ENCODE data around the genes EFNA2 and PLK5.

DNA sequence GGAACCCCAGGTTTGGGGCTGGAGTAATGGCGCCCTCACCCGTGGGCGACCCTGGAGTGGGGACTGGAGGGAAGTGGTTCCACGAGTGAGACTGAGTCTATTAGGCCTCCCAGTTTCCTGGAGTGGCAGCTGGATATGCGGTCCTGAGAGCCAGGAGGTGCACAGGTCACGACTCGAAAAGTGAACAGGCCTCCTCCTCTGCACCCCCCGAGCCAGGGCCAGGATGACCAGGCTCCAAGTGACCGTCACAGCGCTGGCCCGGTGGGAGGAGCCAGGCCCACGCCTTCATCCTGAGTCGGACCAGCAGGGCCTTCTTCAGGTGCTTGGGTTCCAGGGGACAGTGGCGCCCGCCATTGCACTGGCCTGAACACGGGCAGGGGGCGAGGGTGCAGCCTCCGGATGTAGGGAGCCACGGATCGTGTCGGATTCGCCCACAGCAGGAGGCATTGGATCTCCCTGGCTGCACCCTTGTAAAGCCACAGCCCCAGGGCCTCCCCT lies 1.9 kb upstream of the ATP5F1D start:
- PRO-cap: no peak
- RAMPAGE, long total RNA, 4 experiments: no peak in any of the 4 experiments

GRCh38 chr19:1244248-1245194 lies 3.0 kb downstream of the ATP5F1D start:
- PRO-cap: bidirectional peak, plus-strand start at chr19:1244459, minus-strand start at chr19:1244191; unidirectional peak, plus-strand start at chr19:1244641; bidirectional peak, plus-strand start at chr19:1245396, minus-strand start at chr19:1245111
- RAMPAGE, long total RNA, 4 experiments: no peak in any of the 4 experiments

GRCh38 chr19:1248653-1249302 lies 395 bp downstream of the MIDN start:
- PRO-cap: bidirectional peak, plus-strand start at chr19:1248929, minus-strand start at chr19:1249037; bidirectional peak, plus-strand start at chr19:1249151, minus-strand start at chr19:1249244
- RAMPAGE, long total RNA, 4 experiments: no peak in any of the 4 experiments

GRCh38 chr19:1251696-1252014 lies 3.3 kb downstream of the MIDN start:
- PRO-cap: no peak
- RAMPAGE, long total RNA, 4 experiments: no peak in any of the 4 experiments

DNA sequence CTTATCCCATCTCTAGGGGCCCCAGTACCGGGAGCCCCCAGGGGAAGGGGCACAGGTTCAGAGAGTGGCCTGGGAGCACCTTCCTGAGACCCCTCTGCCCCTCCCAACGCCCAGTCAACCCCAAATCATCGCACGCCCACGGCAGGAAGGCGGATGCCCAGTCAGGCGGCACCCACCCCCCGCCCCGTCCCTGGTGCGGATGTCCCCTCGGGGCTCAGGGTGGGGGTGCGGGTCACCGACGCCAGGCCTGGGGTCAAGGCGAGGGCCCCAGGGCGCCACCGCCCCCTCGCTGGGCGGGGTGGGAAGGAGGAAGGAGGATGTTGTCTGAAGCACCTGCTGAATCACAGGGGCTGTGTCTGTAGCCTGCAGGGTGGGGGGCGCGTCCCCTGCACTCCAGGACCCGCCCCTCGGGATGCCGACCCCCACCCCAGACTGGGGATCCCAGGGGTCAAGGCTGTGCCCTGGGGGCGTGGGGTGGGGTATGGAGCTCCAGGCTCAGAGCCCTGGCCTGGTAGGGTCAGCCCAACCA lies 8.9 kb upstream of the CIRBP start:
- PRO-cap: no peak
- RAMPAGE, long total RNA, 4 experiments: no peak in any of the 4 experiments

DNA sequence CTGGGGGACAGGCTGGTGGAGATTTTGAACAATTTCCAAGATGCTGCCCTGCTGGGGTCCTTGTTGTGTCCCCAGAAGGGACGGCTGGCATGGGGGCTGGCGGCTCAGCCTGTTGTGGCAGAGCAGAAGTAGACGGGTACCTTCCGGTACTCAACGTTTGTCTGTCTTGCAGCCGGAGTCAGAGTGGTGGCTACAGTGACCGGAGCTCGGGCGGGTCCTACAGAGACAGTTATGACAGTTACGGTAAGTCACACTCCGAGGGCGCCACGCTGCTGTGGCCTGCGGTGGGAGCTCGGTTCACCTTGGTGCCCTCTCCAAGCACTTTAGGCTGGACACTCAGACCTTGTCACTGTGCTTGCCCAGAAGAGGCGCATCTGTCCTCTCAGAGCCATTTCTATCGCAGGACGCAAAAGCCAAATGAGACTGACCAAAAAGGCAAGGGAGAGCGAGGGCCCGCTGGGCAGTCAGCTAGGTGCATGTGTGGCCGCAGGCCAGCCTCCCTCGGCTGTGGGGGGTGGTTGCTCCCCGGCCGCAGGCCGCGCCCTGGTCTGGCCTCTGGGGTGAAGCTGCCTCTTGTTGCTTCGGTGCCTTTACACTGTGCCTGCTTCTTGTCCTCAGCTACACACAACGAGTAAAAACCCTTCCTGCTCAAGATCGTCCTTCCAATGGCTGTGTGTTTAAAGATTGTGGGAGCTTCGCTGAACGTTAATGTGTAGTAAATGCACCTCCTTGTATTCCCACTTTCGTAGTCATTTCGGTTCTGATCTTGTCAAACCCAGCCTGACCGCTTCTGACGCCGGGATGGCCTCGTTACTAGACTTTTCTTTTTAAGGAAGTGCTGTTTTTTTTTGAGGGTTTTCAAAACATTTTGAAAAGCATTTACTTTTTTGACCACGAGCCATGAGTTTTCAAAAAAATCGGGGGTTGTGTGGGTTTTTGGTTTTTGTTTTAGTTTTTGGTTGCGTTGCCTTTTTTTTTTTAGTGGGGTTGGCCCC lies 3.0 kb downstream of the CIRBP start:
- PRO-cap: no peak
- RAMPAGE, long total RNA, 4 experiments: no peak in any of the 4 experiments

DNA sequence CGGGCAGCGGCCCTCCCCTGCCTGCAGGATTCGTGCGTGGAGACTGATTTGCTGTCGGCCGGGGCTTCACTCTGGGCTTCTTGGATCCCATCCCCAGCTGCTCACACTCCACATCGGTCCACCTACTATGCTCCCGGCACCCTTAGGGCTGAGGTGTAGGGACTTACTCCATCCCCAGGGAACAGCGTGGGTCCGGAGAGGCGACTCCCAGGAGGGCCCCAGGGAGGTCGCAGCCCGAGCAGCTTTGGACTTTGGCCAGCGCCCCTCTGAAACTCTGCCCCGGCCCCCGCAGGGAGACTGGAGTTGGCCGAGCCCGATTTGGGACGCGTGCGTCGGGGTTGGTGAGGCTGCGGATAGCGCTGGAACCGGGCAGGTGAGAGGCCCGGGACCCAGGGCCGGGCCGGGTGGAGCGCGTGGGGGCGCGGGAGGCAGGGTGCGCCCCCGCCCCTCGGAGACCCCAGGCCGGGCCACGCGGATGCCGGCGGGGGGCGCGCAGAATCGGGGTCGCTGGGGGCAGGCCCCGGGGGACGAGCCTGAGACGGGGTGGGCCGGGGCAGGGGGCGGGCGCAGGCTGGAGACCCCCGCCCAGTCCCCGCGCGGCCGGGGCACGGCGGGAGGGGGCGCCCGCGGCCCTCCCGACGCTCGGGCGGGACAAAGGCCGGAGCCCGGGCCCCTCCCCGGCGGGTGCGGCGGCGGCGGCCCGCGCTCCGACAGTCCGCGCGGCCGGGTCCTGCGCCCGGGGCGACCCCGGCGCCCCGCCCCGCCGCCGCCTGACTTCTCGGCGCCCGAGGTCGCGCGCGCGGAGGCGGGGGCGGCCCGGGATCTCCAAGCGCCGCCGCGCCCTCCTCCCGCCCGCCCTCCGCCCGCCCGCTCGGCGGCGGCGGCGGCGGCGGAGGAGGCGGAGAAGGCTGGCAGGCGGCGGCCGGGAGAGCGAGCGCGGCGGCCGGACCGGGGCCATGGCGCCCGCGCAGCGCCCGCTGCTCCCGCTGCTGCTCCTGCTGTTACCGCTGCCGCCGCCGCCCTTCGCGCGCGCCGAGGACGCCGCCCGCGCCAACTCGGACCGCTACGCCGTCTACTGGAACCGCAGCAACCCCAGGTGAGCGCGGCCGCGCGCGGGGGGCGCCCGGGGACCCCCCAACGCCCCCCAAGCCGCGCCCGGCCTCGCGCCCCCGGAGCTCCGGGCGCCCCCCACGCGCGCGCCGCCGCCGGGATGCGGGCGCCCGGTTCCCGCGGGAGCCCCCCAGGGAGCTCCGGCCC lies at the start of gene EFNA2:
EFNA2 (plus strand) TSS at position 661 of the 1,257 bp plus-strand sequence.
- PRO-cap: no peak
- RAMPAGE, long total RNA, 4 experiments: no peak in any of the 4 experiments

DNA sequence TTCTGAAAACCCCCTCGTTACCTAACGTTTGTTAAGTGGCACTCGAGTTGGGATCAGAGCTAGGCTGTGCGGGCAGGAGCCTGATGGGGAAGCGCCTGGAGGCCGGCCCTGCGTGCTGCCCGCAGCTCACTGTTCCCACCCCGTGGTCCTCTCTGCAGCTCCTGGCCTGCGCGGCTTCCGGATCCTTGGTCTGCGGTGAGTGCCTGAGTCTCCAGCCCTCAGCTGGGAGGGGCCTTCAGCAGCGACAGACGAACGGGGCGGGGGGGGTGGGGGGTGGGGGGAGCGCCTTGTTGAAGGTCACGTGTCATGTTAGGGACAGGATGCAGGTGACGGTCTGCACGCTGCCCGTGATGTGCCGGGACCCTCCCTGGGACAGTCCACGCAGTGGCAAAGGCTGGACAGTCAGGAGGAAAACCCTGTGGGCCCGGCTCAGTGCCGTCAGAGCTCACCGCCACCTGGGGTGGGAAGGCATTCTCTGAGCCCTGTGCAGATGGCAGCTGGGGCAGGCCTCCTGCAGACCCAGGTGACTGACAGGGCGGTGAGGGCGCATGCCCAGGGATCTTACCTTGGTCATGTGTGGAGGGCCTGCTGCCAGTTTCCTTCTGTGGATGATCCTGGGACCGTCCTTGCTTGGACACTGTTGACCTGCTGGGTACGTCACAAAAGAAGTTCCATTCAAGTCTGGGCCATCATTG lies 4.1 kb downstream of the NDUFS7 start:
- PRO-cap: no peak
- RAMPAGE, long total RNA, 4 experiments: no peak in any of the 4 experiments

GRCh38 chr19:1406954-1407366 lies 426 bp upstream of the DAZAP1 start:
- PRO-cap: bidirectional peak, plus-strand start at chr19:1407669, minus-strand start at chr19:1407217
- RAMPAGE, long total RNA, 4 experiments: no peak in any of the 4 experiments

DNA sequence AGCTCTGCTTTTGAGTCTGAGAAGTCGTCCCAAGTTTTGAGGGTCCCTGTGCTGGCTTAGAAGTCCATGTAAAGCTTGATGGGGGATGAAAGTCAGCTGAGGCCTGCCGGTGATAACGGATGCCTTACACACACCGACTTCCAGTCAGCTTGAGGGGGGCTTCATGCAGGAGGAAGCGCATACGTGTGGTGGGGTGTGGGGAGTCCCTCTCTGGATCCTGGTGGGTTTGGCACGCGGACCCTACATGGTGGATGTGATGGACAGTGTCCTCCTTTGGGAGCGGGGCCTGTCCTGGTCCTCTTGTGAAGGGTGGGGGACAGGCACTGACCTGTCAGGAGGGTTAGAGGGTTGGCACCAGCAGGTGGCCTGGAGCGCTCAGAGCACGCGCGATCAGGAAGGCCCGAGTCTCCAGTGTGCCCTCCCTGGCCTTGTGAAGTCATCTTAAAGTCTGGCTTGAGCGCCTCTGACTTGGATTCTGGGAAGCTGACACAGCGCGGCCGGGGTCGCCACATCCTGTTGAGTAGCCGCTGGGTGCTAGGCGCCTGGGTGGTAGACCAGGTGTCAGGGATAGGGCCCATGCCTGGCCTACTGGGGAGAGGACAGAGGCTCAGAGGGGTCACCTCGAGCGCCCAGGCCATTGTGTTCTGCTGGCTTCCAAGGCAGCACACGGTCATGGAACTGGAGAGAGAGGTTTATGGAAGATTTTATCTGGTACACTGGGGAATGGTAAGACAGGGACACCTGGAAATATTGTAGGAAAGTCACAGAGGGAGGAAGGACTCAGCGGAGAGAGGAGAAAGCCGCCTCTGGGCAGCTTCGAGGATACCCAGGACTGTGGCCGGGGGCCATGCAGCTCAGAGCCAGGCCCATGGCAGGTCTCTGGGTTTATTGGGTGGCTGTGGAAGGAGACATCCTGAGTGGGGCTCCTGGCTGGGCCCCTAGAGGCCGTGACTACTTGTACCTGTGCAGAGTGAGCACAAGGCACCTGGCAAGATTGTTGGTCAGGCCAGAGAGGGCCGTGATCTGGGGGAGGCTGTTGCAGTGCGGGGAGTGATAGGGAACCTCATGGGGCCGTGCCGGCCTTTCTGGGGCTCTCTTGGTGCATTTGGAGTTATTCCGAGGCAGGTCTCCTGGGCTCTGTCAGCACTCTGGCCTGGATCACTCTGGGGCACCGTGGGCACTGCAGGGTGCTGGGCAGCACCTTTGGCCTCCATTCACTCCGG lies 3.1 kb downstream of the DAZAP1 start:
- PRO-cap: no peak
- RAMPAGE, long total RNA, 4 experiments: no peak in any of the 4 experiments

GRCh38 chr19:1441752-1442658 lies 3.8 kb downstream of the RPS15 start:
- PRO-cap: no peak
- RAMPAGE, long total RNA, 4 experiments: no peak in any of the 4 experiments

DNA sequence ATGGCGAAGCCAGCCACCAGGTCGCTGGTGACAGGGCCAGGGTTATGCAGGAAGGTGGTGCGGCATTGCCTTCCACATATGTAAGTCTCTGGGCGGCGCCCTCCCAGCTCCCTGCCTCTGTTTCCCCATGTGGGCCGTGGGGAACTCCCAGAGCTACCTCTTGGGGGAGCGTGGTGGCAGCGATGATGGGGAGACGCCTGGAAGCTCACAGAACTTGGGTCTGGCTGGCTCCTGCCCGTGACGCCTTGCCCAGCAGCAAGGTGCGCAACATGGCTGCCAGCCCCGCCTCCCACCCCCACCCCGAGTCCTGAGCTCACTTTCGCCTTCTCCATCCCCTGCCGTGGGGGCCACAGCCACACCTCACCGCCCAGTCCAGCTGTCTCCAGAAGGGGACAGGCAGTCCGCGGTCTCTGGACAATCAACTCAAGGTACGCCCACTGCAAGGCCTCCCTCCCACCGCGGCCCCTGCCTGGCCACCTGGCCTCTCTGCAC lies 6.7 kb downstream of the C19orf25 start:
- PRO-cap: no peak
- RAMPAGE, long total RNA, 4 experiments: no peak in any of the 4 experiments

GRCh38 chr19:1492319-1493078 lies 1.5 kb downstream of the REEP6 start:
- PRO-cap: no peak
- RAMPAGE, long total RNA, 4 experiments: no peak in any of the 4 experiments

DNA sequence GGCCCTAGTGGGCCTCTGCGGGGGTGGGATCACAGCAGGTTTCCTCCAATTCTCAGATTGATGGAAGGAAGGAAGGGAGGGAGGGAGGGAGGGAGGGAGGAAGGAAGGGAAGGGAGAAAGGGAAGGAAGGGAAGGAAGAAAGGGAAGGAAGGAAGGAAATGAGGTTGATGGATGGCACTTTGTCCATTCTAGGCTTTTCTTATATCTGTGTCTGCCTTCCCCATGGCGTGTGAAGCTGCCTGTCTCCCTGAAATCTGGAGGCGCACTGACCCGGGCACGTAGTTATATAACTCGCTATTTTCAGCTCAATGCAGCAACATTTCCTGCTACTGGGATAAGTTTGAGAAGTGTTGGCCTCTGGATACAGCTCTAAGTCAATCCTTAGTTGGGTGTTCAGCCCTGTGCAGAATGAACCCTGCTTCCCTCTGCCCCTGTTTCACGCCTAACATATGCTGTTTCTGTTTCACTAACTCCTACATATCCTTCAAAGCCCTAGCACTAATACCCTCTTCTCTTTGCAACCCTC lies 3.2 kb downstream of the ADAMTSL5 start:
- PRO-cap: no peak
- RAMPAGE, long total RNA, 4 experiments: no peak in any of the 4 experiments

DNA sequence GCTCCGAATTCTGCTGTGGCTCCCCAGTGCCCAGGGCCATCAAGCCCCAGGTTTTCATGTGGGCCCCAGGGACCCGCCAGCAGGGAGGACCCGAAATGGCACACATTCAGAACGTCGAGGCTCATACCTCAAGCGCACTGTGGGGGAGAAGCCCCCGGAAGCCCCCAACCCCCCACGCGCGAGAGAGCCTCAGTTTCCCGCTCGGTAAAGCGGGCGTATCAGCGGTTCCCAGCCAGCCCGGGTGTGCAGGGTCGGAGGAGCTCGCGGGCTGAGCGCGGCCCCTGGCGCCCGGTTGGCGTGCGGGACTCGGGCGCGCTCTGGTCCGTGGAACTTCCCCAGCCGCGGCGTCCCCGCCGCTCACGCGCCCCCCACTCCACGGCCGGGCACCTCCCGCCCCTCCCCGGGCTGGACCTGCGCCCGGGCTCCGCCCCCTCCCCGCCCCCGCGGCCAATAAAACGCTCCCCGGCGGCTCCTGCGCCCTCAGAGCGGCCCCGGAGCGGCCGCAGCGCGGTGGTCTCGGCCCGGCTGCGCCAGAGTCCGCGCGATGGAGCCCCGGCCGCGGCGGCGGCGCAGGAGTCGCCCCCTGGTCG lies at the start of gene PLK5:
PLK5 (plus strand) TSS at position 483 of the 590 bp plus-strand sequence.
- PRO-cap: unidirectional peak, plus-strand start at position 483 of the sequence
- RAMPAGE, long total RNA, 4 experiments: no peak in any of the 4 experiments

GRCh38 chr19:1560600-1561073 lies 7.5 kb downstream of the MEX3D start:
- PRO-cap: no peak
- RAMPAGE, long total RNA, 4 experiments: no peak in any of the 4 experiments

DNA sequence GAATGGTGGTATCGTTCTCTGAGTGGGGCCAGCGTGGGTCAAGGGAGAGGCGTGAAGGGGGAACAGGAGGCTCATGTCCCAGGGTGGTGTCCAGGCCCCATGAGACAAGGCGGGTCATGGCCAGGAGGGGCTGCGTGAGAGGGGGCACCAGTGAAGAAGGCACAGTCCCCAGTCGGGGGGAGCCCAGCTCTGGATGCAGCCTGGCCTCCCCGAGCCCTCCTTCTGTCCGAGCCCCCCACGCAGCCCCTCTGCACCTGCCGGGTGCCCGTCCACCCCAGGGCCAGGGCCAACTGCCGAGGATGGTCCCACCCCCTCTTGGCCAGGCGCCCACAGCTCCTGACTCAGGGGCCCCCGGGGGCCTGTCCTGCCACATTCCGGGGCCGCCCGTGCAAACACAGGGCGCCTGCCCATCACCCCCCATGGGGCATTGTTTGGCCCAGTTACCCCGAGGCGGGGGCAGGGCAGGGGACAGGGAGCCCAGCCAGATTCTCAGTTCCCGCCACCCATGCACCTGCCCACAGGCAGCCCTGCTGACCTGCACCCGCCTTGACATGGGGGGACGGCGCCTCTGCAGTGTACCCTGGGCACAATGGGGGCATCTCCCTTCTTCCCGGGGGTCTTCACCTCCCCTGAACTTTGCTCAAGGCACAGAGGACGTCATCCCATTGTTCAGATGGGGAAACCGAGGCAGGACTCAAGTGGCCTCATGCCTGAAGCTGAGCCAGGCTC lies 5.3 kb upstream of the TCF3 start:
- PRO-cap: no peak
- RAMPAGE, long total RNA, 4 experiments: no peak in any of the 4 experiments

GRCh38 chr19:1675565-1676171 lies 23.3 kb upstream of the TCF3 start:
- PRO-cap: no peak
- RAMPAGE, long total RNA, 4 experiments: no peak in any of the 4 experiments

GRCh38 chr19:1766675-1767097 lies 13.4 kb downstream of the ONECUT3 start:
- PRO-cap: no peak
- RAMPAGE, long total RNA, 4 experiments: no peak in any of the 4 experiments

DNA sequence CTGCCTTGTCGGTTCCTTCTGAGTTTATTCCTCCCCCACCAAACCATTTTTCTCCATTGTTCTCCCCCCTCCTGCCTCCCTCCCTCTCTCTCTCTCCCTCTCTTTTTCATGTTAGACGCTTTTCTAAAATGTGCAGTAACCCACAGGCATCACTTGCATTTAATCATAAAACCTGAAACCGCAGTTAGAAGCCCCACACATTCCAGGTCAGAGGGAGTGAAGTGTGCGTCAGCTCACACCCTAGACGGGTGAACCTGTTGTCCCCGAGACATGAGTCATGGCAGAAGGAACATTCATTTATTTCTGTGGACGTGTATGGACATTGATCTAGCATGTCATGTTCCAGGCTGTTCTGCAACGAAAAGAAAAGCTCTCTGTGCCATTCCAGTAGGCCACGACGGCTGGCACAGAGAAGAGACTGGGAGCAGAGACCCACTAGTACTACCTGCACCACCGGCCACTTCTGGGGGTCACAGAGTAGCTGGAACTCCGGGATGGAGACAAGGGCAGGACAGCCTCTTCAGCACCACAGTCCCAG lies 20.0 kb downstream of the ONECUT3 start:
- PRO-cap: no peak
- RAMPAGE, long total RNA, 4 experiments: no peak in any of the 4 experiments

Measured in esophagus muscularis mucosa (tissue), 4 donors.